Omental fat pad (tissue), 4 donors: Measurements from ENCODE around the gene JAKMIP2.

DNA sequence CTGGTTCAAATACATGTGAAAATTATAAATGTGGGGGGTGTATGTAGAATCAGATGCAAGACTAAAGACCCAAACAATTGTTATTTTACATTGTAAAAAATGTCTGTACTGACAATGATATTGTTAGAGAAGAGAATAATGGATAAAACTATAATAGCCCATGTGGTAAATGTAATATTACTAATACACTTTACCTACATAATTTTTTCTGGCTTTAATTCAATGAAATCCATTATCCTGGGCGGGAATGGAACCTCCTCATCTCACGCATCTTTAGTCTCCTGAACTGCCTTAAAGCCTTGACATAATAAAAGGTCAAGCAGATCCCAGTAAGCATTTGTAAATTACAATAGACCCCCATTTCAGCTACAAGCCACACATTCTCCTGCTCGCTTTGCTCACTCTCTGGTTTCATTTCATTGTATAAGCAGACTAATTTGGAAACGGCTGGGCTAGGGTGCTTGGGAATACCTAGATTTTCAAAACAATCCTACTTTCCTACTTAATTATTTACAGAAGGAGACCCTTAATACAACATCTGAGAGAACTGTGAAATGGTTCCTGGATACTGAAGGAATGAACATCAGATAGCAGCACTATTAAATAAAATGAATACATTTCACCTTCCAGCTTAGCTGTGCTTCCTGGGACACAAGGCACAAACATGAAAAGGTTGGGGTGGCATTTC lies 1.6 kb downstream of the JAKMIP2 start:
- PRO-cap: no peak
- RAMPAGE, long total RNA, 4 experiments: no peak in any of the 4 experiments

GRCh38 chr5:147782217-147783095 lies at the start of gene JAKMIP2:
JAKMIP2 (minus strand) TSS chr5:147782728.
- PRO-cap: no peak
- RAMPAGE, long total RNA, 4 experiments: start-site peak on the minus strand in 3 of 4 experiments, at chr5:147782710-147782734 at its widest, 9 to 23 reads per replicate

DNA sequence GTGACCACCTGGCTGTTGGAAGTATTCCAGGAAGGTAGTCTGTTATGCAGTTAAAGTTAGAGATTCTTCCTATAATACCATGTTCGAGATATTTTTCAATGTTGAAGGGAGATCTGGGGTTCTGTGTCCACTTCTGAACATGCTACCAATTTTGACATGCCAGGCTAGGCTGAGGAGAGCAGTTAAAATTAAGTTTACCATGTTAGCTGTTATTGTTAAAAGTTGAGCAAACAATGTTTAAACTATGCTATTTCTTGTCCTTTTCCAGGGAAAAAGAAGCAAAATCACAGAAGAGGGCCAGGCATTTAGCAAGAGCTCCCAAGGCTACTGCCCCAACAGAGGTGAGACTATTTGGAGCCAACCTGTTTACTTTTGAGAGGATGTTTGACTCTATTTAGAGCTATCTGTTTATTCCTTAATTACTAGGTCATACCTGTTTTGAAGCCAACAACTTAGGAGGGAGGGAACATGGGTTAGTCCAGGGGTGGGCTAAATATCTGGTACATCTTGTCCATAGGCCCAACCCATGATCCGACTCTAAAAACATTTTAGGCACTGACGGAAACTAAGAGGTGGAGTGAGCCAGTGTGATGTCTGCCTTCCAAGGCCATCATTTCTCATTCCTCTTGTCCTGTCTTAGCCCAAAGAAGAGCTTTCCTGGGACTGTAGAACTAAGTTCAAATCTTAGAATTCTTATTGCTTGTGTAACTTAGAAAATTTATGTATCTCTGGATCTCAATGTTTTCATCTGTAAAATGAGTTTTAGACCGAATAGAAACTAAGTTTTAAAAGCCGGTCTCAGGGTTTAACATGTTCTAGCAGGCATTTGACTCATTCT lies 8.3 kb downstream of the SPINK5 start:
- PRO-cap: no peak
- RAMPAGE, long total RNA, 4 experiments: no peak in any of the 4 experiments

DNA sequence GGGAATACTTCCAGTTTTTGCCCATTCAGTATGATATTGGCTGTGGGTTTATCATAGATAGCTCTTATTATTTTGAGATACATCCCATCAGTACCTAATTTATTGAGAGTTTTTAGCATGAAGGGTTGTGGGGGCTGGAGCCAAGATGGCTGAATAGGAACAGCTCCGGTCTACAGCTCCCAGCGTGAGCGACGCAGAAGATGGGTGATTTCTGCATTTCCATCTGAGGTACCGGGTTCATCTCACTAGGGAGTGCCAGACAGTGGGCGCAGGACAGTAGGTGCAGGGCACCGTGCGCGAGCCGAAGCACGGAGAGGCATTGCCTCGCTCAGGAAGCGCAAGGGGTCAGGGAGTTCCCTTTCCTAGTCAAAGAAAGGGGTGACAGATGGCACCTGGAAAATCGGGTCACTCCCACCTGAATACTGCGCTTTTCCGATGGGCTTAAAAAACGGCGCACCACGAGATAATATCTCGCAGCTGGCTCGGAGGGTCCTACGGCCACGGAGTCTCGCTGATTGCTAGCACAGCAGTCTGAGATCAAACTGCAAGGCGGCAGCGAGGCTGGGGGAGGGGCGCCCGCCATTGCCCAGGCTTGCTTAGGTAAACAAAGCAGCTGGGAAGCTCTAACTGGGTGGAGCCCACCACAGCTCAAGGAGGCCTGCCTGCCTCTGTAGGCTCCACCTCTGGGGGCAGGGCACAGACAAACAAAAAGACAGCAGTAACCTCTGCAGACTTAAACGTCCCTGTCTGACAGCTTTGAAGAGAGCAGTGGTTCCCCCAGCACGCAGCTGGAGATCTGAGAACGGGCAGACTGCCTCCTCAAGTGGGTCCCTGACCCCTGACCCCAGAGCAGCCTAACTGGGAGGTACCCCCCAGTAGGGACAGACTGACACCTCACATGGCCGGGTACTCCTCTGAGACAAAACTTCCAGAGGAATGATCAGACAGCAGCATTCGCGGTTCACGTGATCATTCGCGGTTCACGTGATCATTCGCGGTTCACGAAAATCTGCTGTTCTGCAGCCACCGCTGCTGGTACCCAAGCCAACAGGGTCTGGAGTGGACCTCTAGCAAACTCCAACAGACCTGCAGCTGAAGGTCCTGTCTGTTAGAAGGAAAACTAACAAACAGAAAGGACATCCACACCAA lies 8.0 kb downstream of the SPINK7 start:
- PRO-cap: no peak
- RAMPAGE, long total RNA, 4 experiments: no peak in any of the 4 experiments

DNA sequence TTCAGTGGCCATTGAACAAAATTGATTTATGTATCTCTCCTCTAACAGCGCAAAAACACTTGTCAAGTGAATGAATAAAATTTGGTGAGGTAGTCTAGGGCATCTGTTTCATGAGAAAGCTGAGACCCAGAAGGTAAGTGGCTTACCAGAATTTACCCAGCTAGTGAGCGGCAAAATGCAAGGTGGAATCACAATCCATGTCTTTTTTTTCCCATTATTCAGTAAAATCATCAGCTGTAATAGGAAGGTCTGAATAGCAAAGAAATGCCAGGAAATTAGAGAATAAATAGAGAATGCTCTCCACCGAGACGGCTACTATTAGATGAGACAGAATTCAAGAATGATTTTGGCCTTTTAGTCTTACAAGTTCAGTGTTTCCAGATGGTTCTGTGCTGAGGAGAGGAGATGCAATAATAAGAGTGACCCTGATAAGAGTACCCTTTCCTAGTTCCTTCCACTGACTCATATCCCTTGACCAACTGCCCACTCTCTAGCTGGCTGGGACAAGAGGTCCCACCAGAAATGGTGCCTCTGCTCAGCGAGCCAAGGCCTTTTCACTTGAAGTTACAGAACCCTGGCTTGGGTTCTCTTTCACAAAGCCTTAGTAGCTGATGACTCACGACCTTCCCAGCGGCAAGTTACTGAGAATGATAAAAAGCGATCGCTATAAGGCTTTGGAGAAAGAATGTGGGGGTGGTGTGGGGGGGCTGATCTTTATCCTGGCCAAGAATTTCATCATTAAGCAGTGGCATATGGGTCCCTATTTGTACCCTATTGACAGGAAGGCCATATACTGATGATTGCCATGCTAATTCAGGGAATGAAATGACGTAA lies 90.1 kb downstream of the FBXO38 start:
- PRO-cap: no peak
- RAMPAGE, long total RNA, 4 experiments: no peak in any of the 4 experiments

DNA sequence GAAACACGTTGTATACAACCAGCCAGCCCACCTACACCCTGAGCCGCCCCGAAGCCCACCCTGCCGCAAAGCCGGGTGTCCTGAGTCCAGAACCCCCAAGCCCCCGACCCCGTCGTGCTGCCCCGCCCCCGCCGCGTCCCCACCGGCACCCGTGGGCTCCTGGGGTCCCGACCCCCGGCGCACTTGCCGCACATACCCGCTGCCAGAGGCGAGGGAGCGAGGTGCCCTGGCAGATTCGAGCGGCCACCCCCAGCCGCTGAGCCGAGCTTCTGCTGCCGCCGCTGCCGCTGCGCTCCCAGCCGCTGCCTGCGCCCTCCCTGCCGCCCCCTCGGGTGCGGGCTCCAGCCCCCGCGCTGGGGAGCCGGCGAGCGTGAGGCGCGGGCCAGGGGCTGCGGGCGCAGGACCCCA lies 457 bp downstream of the HTR4 start:
- PRO-cap: no peak
- RAMPAGE, long total RNA, 4 experiments: no peak in any of the 4 experiments

DNA sequence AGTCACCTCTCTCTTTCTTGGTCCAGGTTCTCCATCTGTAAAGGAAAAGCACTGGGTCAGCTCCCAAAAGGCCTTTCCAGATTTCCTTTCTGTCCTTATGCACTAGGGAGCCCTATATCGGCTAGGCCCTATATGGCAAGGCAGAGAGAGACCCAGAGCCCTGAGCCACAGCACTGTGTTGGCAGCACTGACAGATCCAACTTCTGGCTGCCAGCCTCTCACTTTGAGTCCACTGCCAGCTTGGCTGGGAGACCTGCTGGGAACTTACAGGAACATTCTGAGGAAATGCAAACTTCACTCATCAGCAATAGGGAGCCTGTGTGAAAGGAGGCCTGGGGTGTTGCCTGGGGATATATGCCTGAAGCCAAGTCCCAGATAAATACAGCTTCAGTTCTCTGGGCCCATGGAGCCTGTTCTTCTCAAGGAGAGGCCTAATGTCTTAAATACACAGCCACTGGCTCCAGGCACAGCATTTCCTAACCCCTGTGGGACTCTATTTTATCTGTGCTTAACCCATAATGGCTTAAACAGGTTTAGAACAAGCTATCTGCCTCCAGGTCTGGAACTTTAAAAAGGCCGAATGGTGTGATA lies 78.0 kb downstream of the ADRB2 start:
- PRO-cap: no peak
- RAMPAGE, long total RNA, 4 experiments: no peak in any of the 4 experiments

DNA sequence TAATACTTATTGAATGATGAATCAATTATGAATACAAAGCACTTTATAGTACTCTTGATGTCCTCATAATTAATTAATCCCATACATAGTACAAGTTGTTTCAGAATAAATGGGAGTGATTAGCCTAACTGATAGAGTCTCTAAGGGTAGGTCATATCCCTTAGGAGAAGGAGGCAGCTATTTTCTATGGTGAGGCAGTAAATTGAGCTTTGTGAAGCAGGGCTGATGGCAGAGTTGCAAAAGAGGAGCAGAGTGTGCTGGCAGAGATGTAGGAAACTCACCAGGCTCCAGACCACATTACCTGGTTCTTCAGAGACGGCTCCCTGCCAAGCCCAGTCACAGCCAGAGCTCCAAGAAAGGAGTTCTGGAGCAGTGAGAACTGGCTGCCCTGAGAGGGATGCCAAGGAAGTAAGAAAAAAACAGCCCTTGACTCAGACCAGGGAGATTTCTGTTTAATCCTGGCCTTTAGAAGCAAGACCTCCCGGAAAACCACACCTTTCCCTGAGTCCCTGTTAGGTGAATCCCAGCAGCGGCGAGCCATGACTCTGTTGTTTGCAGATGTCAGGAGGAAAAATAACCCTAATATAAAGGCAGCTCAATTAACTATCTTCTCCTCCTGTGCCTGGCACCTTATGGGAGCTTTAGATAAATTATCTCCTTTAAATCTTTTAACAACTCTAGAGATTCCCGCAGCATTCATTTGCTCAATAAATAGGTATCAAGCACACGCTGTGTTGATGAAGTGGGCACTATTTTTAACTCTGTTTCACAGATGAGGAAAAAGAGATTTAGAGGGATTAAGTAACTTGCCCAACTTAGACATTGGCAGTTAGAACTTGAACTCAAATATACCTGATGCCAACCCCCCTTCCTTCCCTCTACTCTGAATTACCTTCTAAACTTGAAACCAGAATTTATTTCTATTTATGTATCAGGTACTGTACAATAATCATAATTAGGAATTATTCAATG lies 112.7 kb downstream of the SH3TC2 start:
- PRO-cap: no peak
- RAMPAGE, long total RNA, 4 experiments: no peak in any of the 4 experiments

DNA sequence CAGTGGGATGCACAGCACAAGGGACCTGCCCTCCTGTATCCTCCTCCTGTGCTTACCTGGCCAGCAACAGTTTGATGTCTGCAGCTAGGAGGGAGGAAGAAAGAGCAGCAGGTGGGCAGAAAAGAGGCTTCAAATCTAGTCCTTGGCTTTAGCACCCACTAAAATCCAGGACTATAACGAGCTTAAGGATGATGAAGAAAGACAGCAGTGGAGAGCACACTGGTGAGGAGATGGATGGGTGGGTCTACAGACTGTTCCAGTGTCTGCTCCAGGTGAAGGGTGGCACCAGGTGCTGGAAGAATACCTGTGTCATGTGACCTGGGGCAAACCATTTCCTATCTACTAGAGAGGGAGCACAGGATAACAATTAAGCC lies 100.0 kb downstream of the SH3TC2 start:
- PRO-cap: no peak
- RAMPAGE, long total RNA, 4 experiments: no peak in any of the 4 experiments

DNA sequence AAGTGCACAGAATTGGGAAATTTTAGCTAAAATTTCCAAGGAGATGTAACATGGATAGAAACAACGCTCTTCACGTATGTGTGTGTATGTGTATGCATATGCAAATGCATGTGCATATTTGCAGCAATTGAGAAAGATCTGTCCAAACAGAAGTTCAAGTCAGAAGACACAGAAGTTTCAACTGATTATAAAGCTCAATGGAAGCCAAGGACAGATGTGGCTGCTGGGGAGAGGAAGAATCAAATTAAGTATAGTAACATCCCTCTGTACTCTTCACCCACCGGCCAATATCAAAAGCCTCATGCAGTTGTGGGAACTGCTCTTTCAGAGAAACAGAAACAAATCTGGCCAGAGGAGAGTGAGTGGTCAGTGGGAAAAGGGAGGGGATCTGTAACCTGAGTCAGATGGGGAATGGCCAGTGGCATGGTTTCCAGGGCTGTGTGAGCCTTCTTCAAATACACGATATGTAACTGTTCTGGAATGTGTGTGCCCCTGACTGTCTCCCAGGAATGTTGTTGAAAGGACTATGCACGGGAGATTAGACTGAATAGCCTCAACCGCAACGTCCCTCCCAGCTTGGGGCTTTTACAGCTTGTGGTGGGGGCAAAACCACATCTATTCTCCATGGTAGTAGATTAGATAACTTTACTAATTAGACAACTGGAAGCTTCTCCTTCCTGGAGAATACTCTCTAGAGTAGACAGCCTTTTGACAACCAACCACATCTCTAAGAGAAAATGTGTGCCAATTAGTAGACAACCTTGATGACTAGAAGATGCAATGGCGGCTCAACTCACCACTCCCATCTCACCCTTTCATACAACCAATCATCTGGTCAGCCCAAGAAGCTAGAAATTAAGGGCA lies 60.8 kb downstream of the SH3TC2 start:
- PRO-cap: no peak
- RAMPAGE, long total RNA, 4 experiments: no peak in any of the 4 experiments

GRCh38 chr5:149134098-149134831 lies 7.0 kb upstream of the ABLIM3 start:
- PRO-cap: no peak
- RAMPAGE, long total RNA, 4 experiments: no peak in any of the 4 experiments

GRCh38 chr5:149141998-149142707 lies 860 bp downstream of the ABLIM3 start:
- PRO-cap: no peak
- RAMPAGE, long total RNA, 4 experiments: no peak in any of the 4 experiments

GRCh38 chr5:149152210-149152978 lies 11.1 kb downstream of the ABLIM3 start:
- PRO-cap: no peak
- RAMPAGE, long total RNA, 4 experiments: no peak in any of the 4 experiments

GRCh38 chr5:149177804-149178479 lies 36.6 kb downstream of the ABLIM3 start:
- PRO-cap: no peak
- RAMPAGE, long total RNA, 4 experiments: no peak in any of the 4 experiments

- PRO-cap: no peak
- RAMPAGE, long total RNA, 4 experiments: no peak in any of the 4 experiments
These were observed 12.6 kb upstream of the AFAP1L1 start for GRCh38 chr5:149258869-149259670.

- PRO-cap: no peak
- RAMPAGE, long total RNA, 4 experiments: no peak in any of the 4 experiments
These were observed 610 bp downstream of the AFAP1L1 start for GRCh38 chr5:149272270-149272668.

DNA sequence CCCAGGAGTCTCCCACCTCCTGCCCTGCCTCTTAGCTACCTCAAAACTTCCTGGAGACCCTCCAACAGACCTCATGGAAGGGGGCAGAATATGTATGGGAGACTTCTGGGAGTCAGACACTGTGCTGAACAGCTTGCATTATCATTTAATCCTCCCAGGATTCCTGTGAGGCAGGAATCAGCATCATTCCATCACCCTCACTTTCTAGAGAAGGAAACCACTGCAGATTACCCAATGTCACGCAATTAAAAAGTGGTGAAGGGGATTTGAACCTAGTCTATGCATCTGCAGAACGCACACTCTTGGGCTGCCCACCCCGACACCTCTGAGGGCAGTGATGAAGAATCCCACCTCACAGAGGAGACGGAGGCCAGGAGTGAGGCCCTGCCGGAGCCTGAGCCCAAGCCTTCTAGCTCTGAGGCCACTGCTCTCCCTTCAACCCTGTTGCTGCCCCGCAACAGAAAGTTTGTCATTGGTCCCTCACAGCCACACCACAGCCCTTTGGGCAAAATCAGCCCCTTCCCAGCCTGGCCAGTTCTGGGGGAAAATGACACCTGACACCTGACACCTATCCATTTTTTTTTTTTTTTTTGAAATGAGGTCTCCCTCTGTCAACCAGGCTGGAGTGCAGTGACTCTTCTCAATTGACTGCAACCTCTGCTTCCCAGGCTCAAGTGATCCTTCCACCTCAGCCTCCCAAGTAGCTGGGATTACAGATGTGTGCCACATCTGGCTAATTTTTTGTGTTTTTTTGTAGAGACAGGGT lies 30.4 kb upstream of the IL17B start:
- PRO-cap: no peak
- RAMPAGE, long total RNA, 4 experiments: no peak in any of the 4 experiments

- PRO-cap: no peak
- RAMPAGE, long total RNA, 4 experiments: no peak in any of the 4 experiments
These were observed 36.2 kb upstream of the IL17B start for GRCh38 chr5:149415079-149415869.

GRCh38 chr5:149492048-149493178 lies 58.8 kb downstream of the CSNK1A1 start:
- PRO-cap: no peak
- RAMPAGE, long total RNA, 4 experiments: no peak in any of the 4 experiments

DNA sequence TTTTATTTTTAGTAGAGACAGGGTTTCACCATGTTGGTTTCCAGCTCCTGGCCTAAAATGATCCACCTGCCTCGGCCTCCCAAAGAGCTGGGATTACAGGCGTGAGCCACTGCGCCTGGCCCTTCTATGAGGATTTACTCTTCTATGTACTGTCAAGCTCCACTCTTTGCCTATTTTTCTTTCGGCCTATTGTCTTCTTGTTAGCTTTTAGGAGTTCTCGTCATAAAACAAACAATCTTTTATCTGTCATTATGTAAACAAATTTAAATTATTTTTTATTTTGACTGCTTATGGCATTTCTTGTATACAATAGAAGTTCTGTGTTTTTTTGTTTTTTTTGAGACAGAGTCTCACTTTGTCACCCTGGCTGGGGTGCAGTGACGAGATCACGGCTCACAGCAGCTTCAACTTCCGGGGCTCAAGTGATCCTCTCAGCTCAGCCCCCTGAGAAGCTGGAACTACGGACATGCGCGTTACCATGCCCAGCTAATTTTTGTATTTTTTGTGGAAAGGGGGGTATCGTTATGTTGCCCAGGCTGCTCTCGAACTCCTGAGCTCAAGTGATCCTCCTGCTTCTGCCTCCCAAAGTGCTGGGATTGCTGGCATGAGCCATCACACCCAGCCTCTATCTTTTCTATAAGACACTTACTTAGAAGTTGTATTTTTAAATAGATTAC lies 29.3 kb downstream of the CSNK1A1 start:
- PRO-cap: no peak
- RAMPAGE, long total RNA, 4 experiments: no peak in any of the 4 experiments